Testis (tissue), 5 donors: ENCODE results near the gene FJX1.

DNA sequence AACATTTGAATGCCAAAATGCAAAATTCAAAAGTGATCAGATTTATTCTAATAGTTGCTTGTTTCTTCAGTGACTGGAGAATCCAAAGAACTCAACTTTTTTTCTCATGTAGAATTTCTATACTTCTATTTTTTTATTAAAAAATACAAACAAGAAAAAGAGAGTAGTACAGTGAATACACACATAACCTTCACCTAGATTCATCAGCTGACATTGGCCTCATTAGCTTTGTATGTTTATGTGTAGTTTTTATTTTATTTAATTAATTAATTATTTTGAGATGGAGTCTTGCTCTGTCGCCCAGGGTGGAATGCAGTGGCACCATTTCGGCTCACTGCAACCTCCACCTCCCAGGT, 16.4 kb upstream of the KIAA1549L start:
- PRO-cap, 3 experiments = no peak in any of the 3 experiments
- RAMPAGE, long total RNA, 2 experiments = no peak in any of the 2 experiments
- RRBS = no CpG with 5 or more reads among the region's 2 CpGs

- PRO-cap, 3 experiments = no peak in any of the 3 experiments
- RAMPAGE, long total RNA, 2 experiments = no peak in any of the 2 experiments
- RRBS = no CpG with 5 or more reads among the region's 9 CpGs
Measured at GRCh38 chr11:33689238-33689742, 11.3 kb downstream of the C11orf91 start.

DNA sequence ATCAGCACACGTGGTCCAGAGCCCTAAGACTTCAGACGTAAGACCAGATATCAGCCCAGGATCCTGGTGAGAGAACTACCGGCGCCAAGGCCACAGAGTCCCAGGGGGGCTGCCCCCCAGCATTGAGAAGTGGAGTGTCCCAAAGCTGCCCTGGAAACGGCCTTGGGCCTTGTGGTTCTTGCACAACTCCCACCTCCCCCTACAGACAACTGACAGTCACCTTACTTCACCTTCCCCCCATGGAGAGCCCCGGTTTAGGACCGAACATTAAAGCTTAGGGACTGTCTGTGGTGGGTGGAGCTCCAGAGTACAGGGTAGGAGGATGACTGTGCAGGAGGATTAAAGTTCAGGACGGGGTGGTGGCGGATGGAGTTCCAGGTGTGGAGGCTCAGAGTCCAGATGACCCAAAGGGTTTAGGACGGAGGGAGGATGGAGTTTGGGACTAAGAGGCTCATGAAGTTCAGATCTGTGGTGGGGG, 995 bp downstream of the C11orf91 start:
- PRO-cap, 3 experiments = peak in 2 of 3 experiments; most common plus-strand start position 58 of the sequence (in 1)
- RAMPAGE, long total RNA, 2 experiments = no peak in any of the 2 experiments
- RRBS = no CpG with 5 or more reads among the region's 10 CpGs

GRCh38 chr11:33930218-33930994, 38.5 kb upstream of the LMO2 start:
- PRO-cap, 3 experiments = no peak in any of the 3 experiments
- RAMPAGE, long total RNA, 2 experiments = no peak in any of the 2 experiments
- RRBS = no CpG with 5 or more reads among the region's 8 CpGs

GRCh38 chr11:34071500-34072137, 20.1 kb downstream of the CAPRIN1 start:
- PRO-cap, 3 experiments = no peak in any of the 3 experiments
- RAMPAGE, long total RNA, 2 experiments = no peak in any of the 2 experiments
- RRBS = no CpG with 5 or more reads among the region's 7 CpGs

GRCh38 chr11:34141539-34142099, 36.2 kb downstream of the NAT10 start:
- PRO-cap, 3 experiments = no peak in any of the 3 experiments
- RAMPAGE, long total RNA, 2 experiments = no peak in any of the 2 experiments
- RRBS = no CpG with 5 or more reads among the region's 7 CpGs

GRCh38 chr11:34244069-34244556, 113.7 kb downstream of the ABTB2 start:
- PRO-cap, 3 experiments = no peak in any of the 3 experiments
- RAMPAGE, long total RNA, 2 experiments = no peak in any of the 2 experiments
- RRBS = no CpG with 5 or more reads among the region's 3 CpGs

- PRO-cap, 3 experiments = no peak in any of the 3 experiments
- RAMPAGE, long total RNA, 2 experiments = no peak in any of the 2 experiments
- RRBS = no CpG with 5 or more reads among the region's 3 CpGs
Measured at GRCh38 chr11:34415565-34415978, 23.2 kb upstream of the CAT start.

DNA sequence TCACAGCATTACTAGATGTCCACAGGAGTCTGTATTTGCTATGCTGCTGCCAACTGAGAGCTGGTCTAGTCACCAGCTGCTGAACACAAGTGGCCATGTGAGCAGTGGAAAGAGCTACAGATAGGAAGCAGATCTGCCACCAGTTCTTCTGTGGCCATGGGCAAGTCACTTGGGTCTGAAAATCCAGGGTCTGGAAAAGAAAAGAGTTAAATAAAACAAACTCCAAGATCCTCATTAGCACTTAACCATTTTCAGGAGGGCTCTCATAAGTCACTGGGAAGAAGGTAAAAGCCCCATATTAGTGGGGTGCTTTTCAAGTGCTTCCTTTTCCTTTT, 91.7 kb downstream of the APIP start:
- PRO-cap, 3 experiments = no peak in any of the 3 experiments
- RAMPAGE, long total RNA, 2 experiments = no peak in any of the 2 experiments

DNA sequence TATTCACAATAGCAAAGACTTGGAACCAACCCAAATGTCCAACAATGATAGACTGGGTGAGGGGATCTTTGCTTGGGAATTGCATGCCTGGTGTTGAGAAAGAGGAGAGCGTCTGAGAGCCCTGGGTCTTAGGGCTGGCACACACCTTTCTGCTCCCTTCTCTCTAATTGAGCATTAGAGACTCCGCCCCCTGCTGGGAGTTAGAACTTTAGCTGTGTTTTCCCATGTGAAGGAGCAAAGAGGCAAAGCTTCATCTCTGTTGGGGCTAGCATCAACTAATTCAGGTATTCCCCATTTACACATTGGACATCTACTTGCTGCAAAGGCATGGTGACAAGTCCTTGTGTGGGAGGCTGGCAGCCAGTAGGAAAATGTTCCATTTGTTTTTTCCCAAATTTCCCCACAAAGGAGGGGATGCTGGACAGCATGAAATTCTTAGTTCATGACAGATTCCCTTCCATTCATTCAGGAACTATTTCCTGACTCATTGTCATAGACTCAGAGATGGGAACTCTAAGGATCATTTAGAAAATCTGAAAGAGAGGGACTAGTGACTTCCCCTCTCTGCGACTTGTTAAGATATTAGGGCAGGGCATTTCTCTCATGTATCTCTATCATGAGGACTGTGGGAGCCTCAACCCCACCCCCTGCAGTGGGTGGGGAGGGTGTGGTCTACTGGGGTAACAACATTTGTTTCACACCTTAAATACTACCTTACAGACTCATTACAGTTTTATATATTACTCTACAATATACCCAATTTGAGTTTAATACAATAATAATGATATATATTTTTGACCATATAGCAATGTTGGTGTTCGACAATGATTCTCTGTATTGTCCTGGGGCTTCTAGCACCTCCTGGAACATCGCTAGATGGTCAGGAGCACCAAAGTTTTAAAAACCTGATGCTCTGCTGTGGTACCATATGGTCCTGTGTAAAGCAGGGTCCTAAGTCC, 3.7 kb downstream of the CD44 start:
- PRO-cap, 3 experiments = no peak in any of the 3 experiments
- RAMPAGE, long total RNA, 2 experiments = no peak in any of the 2 experiments
- RRBS = no CpG with 5 or more reads among the region's 5 CpGs

- PRO-cap, 3 experiments = no peak in any of the 3 experiments
- RAMPAGE, long total RNA, 2 experiments = no peak in any of the 2 experiments
- RRBS = no CpG with 5 or more reads among the region's 10 CpGs
Measured at GRCh38 chr11:35166559-35167309, 27.8 kb downstream of the CD44 start.

GRCh38 chr11:35173586-35174438, 34.8 kb downstream of the CD44 start:
- PRO-cap, 3 experiments = no peak in any of the 3 experiments
- RAMPAGE, long total RNA, 2 experiments = no peak in any of the 2 experiments
- RRBS = no CpG with 5 or more reads among the region's 2 CpGs

DNA sequence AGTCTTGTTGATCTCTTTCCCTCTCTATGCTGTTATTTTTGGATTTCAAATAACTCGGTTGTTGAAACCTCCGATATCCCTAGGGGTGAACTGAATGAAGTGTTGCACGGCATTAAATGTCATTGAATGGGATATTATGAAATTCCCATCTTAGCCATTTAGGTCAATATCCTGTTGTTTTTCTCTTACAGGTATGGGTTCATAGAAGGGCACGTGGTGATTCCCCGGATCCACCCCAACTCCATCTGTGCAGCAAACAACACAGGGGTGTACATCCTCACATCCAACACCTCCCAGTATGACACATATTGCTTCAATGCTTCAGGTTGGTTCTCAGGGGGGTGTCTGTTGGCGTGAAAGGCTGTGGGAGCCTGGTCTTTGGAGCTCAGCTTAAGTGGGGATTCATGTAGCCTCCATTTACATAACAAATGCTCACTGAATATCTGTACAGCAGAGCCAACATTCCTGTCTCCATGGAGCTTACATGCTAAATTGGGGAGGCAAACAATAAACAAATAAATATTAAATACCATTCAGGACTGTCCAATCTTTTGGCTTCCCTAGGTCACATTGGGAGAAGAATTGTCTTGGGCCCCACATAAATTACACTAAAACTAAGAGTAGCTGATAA, 41.2 kb downstream of the CD44 start:
- PRO-cap, 3 experiments = no peak in any of the 3 experiments
- RAMPAGE, long total RNA, 2 experiments = start-site peak on the plus strand in 1 of 2 experiments, centred at position 561 of the sequence, 6 reads per replicate
- RRBS = no CpG with 5 or more reads among the region's 6 CpGs

GRCh38 chr11:35216936-35217790, 78.2 kb downstream of the CD44 start:
- PRO-cap, 3 experiments = no peak in any of the 3 experiments
- RAMPAGE, long total RNA, 2 experiments = no peak in any of the 2 experiments
- RRBS = no CpG with 5 or more reads among the region's 3 CpGs

DNA sequence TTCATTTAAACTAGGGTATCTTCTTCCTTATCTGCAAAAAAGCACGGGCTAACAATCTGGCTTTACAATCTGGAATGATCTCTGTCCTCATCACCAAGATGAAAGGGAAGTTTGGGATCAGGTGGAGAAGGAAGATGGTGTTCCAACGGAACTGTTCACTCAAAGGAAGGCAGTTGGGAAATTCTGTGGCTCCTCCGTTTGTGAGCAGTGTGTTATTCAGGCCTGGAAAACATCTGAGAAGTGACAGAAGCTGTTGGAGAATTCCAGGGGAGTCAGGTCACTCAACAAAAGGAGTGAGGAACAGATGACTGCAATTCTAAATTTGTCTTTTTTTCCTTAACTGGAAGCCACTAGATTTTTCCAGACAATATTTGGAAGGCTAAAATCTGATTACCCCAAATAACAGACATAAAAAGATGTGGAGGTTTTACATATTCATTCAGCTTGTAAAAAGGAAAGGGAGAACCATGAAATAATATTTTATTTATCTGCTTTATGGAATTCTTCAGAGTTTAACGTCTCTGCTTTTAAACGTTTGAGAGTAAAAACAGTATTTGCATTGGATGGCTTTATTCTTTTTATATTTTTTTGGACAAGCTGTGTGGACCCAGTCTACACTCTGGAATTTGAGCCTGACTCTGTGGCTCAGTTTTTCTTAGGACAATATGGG, 107.8 kb downstream of the CD44 start:
- PRO-cap, 3 experiments = no peak in any of the 3 experiments
- RAMPAGE, long total RNA, 2 experiments = no peak in any of the 2 experiments
- RRBS = no CpG with 5 or more reads among the region's 5 CpGs

DNA sequence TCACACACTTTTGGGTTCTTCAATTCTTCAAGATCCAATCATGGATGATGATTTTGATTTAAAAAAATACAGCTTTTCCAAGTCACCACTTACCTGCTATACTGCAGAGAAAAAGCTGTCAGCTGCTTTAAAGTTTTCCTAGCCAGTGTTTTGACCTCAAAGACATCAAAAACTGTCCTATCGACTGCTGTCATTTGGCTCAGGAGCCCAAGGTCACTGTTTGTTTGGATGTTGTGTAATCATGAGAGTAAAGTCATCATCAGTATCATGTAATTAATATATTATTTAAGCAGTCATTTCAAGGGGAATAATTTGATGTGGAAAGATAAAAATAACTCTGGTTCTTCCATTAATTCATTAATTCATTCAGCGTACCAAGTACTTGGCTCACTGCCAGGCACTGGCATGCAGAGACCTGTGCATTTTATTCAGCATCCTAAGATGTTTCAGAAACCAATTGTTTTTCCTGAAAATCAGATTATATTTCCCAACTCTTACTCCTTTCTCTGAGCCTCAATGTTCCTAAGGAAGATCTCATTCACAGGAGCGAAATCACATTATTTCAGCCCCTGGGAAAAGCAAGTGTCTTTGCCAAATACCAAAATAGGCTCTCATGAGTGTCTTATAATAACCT, 59.9 kb downstream of the SLC1A2 start:
- PRO-cap, 3 experiments = no peak in any of the 3 experiments
- RAMPAGE, long total RNA, 2 experiments = no peak in any of the 2 experiments
- RRBS = no CpG with 5 or more reads among the region's 3 CpGs

DNA sequence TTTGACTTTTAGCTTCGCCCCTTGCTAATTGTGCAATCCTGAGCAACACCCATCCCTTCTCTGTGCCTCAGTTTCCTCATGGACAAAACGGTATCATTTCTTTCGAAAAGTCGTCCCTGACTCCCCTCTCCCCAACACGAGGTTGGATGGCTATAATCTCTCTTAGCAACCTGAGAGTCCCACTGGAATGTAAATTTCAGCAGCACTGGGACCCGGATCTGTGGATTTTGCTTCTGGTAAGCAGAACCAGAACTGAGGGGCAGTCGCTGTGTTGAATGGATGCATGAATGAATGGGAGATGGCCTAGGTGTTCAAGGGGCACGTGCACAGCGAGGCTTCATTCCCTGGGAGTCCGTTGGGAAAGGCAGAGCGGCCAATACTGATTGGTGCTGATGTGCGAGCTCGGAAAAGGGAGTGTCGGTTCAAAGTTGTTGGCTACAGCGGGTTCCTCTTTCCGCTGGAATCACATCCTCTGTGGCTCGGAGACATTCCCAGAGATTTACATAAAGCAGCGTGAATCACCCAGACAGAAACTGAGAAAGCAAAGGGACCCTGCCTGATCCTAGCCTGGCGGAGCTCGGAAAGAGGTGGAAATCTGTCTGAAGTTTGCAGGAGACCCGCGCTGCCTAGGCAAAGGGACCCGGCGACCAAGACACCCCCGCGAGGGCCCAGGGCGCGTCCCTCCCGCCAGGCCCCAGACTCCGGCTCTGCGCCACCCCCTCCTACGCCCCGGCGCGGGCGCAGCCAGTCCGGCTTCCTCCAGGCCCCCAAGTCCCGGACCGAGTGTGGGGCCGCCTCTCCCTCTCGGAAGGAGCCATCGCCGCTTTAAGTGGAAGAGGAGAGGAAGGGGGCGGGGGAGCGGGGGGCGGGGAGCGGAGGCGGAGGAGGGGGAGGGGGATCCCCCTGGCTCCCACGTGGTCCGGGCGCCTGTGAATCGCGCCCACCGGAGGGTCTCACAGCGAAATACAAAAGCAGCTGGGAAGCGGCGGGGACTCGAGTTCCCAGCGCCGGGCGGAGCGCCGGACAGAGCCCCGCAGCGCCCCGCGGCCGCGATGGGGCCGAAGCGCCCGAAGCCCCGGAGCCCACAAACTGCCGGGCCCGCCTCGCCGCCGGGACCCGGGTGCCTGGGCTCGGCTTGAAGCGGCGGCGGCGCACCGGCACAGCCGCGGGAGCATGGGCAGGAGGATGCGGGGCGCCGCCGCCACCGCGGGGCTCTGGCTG, at the start of gene FJX1:
FJX1 (plus strand) TSS at position 997 of the 1,221 bp plus-strand sequence.
- PRO-cap, 3 experiments = peak in 3 of 3 experiments; most common plus-strand start position 531 of the sequence (in 2)
- RAMPAGE, long total RNA, 2 experiments = no peak in any of the 2 experiments
- RRBS = 1% methylated on average over 33 of the region's 93 CpGs

GRCh38 chr11:36227102-36227515, 62.1 kb downstream of the COMMD9 start:
- PRO-cap, 3 experiments = no peak in any of the 3 experiments
- RAMPAGE, long total RNA, 2 experiments = no peak in any of the 2 experiments
- RRBS = no CpG with 5 or more reads among the region's 16 CpGs

DNA sequence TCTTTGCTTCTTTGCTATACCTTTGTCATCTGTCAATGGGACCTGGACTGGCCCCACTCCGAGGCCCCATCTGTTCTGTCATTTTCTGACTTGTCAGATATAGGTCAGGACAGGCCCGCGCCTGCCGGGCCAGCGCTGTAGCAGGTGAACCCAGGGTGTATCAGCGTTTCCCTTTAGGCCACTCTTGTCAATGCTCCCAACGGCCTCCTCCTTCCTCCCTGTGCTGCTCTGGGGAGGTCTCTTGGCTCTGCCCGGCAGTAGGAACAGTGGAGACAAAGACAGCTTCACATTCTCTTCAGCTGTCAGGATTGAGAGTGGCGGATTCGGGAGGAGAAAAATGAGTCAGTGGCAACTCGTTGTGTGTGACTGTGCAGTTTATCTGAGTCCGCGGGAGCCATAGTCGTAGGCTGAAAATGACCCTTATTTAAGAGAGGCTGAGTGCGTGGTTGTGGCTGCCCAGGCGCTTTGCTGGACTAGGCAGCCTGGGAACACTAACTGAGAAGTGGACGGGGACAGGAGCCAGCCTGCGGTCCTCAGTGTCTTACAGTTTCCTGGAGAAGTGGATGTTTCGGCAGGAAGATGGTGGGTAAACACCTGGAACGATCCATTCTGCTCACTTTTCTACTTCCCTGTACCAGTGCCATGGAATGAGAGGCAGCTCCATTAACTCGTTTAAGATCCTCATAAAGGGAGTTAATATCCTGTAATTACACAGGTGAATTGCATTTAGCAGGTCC, 102.3 kb downstream of the PRR5L start:
- PRO-cap, 3 experiments = no peak in any of the 3 experiments
- RAMPAGE, long total RNA, 2 experiments = no peak in any of the 2 experiments
- RRBS = no CpG with 5 or more reads among the region's 21 CpGs

- PRO-cap, 3 experiments = no peak in any of the 3 experiments
- RAMPAGE, long total RNA, 2 experiments = no peak in any of the 2 experiments
- RRBS = no CpG with 5 or more reads among the region's 3 CpGs
Measured at GRCh38 chr11:41054014-41054519, 405.4 kb downstream of the LRRC4C start.